RPMI7951 (cell line): ENCODE data around the genes ADO and ATOH7.

GRCh38 chr10:62804568-62805373 is at the start of gene ADO:
Gene ADO, plus strand, starts transcription at chr10:62804720.
- RAMPAGE, long total RNA = no peak

GRCh38 chr10:62924368-62924991 is 108.3 kb upstream of the EGR2 start:
- RAMPAGE, long total RNA = no peak

- RAMPAGE, long total RNA = no peak
Observed at GRCh38 chr10:63135063-63135780, 2.1 kb downstream of the NRBF2 start.

DNA sequence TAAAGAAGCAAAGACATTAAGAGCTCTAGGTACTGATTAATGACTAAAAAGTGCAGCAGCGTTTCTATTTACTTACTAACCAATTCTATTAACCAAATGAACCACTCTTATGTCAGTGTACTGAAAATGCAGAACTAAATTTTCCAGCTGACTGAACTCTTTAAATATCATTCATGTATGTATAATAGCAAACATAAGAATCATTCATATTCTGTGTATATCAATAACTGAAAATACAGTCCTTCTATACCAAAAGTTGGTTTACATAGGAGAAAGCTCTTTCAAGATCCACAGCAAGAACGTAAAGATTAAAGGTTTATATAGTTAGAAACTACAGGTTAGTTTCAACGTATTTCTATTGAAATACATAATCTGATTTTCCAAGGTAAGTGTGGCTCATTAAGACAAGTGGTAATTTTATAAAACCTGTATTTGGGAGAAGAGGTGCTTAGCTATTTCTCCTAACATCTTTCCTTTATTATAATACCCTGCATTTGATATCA is 67.7 kb downstream of the NRBF2 start:
- RAMPAGE, long total RNA = no peak

GRCh38 chr10:63243923-63244615 is 110.9 kb downstream of the NRBF2 start:
- RAMPAGE, long total RNA = no peak

- RAMPAGE, long total RNA = no peak
Observed at GRCh38 chr10:63554742-63555246, 33.6 kb downstream of the REEP3 start.

DNA sequence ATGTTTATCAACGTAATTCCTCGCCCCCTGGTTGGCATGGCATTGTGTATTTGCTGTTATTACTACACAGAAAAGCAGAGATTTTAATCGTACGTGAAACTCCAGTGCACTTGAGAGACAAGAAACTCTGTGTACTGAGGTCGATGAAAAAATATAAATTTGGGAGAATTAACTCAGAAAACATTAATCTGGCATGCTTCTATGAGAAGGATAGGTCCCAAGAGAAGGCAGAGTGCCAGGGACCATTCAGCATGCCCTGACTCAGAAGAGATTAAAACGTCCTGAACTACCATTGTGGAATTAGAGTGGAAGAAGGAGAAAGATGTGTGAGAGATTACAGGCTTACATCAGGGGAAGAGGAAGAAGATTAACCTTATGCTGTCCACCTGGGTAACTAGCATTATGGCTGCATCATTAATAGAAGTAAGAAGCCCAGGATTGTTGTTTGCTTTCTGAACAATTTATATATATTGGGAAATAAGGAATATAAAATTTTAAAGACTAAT is 72.4 kb downstream of the REEP3 start:
- RAMPAGE, long total RNA = no peak

DNA sequence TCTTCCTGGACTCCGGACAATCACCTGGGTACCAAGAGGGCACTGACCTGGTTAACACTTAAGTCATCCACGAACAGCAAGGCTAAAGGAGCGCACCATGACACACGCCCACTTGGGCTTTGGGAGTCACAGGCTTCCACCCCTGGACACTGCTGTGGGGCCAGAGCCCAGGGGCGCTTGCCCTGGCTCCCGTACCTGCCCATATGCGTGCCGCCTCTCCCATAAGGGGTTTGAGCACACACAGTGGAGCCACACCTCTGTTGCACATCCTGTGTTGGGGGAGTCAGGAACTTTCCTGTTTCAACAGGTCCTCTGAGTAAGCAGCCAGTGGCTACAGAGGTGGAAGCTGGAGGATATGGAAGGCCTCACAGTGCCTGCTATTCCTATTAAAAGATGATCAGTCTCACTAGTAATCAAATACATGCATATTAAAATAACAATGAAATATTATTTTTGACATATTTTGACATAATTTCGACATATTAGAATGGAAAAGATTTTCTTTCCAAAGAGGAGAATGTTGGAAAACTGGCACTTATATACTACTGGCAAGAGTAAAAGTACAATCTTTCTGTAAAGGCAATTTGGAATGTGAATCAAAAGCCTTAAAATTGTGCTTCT is 152.1 kb downstream of the REEP3 start:
- RAMPAGE, long total RNA = no peak

- RAMPAGE, long total RNA = no peak
Observed at GRCh38 chr10:63700776-63701117, 179.5 kb downstream of the REEP3 start.

DNA sequence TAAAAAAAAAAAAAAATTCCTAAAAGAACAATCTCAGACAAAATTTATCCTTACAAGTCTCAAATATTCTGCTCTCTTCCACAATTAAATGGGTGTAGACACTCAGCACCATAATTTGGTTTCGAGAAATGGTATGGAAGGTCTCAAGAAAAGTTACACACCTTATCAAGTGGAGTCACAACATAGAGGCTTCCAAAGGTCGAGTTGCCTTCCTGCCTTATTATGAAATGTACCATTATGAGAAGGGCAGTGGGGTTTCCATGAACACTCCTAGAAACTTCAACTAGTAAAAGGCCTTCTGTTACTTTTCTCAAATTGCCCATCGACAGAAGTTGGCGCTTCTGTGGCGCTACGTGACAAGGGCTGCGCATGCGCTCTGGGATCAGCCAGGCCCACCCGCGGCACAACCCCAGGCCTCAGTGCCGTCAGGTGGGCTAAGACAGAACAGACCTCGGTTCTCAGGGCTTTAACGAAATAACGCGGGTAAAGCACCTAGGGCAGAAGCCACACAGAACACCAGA is 67.3 kb upstream of the CTNNA3 start:
- RAMPAGE, long total RNA = no peak

- RAMPAGE, long total RNA = no peak
Observed at GRCh38 chr10:67964370-67965073, 80.1 kb downstream of the SIRT1 start.

DNA sequence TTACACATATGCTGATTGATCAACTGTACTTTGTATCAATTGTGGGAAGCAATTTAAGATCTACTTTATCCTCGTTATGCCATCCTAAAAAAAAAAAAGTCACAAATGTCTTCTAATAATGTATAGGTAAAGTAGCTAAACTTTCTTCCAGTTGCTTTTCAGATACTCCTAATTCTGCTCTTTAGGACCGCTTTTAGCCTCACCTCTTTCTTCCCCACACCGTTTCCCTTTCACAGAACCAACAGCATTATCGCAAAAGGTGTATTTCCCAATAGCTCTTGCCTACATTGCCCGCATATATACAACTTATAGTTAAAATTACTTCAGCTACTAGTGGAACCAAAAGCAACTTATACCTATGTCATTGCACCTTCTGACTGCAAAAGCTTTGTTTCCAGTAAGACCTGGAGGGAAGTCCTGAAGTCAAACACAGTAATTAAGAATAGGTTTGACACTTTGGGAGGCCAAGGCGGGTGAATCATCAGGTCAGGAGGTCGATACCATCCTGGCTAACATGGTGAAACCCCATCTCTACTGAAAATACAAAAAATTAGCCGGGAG is 14.2 kb downstream of the HERC4 start:
- RAMPAGE, long total RNA = no peak

DNA sequence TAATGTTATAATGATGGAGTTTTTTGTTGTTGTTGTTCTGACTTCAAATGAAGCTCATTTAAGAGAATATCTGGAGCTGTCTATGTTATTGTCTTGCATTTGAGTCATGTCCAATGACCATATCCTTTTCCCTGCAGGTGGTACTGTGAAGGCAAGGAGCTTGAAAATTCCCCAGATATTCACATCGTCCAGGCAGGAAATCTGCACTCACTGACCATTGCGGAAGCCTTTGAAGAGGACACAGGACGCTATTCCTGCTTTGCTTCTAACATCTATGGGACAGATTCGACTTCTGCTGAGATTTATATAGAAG is 33.5 kb downstream of the MYPN start:
- RAMPAGE, long total RNA = no peak

DNA sequence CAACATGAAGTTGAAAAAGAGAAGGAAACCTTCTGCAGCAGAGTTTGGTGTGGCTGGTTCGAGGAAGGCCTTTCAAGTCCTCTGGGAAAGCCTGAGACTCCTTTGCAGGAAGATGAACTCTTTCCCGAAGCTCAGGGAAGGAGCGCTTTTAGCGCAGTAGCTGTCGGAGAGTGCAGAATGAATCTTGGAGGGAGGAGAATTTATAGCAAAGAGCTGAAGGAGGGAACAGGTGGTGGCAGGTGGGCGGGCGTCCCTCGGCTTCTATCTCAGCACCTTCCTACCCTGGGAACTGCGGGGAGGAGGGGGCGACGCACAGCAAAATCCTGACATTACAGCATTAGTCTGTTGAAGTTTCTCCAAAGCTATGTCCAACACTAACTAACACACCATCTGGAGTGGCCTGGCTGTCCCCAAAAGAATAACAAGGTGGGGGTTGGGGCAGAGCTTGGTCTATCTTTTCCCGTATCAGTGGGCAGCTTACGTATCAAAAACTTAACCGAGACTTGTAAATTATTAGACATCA is at the start of gene ATOH7:
TSS of gene ATOH7 (minus strand) at position 176 of the 523 bp plus-strand sequence.
- RAMPAGE, long total RNA = no peak

GRCh38 chr10:68306527-68307212 is 25.2 kb upstream of the HNRNPH3 start:
- RAMPAGE, long total RNA = no peak

- RAMPAGE, long total RNA = no peak
Observed at GRCh38 chr10:68393829-68394558, 13.1 kb downstream of the RUFY2 start.

- RAMPAGE, long total RNA = no peak
Observed at GRCh38 chr10:68949970-68950826, 5.8 kb upstream of the DDX21 start.

DNA sequence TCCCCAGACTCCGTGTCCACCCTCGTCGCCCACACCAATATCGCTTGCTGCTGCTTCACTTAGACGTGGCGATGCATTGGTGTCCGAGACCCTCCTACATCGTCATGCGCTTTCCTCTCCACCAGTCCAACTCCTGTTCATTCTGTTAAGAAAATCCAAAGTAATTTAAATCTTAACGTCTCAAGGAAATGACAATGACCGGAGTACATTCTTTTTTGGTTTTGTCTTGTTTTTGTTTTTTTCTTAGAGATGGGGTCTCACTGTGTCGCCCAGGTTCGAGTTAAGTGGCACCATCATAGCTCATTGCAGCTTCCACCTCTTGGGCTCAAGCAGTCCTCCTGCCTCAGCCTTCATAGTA is 846 bp downstream of the KIFBP start:
- RAMPAGE, long total RNA = no peak

- RAMPAGE, long total RNA = no peak
Observed at GRCh38 chr10:69096103-69096540, 8.2 kb downstream of the SRGN start.

DNA sequence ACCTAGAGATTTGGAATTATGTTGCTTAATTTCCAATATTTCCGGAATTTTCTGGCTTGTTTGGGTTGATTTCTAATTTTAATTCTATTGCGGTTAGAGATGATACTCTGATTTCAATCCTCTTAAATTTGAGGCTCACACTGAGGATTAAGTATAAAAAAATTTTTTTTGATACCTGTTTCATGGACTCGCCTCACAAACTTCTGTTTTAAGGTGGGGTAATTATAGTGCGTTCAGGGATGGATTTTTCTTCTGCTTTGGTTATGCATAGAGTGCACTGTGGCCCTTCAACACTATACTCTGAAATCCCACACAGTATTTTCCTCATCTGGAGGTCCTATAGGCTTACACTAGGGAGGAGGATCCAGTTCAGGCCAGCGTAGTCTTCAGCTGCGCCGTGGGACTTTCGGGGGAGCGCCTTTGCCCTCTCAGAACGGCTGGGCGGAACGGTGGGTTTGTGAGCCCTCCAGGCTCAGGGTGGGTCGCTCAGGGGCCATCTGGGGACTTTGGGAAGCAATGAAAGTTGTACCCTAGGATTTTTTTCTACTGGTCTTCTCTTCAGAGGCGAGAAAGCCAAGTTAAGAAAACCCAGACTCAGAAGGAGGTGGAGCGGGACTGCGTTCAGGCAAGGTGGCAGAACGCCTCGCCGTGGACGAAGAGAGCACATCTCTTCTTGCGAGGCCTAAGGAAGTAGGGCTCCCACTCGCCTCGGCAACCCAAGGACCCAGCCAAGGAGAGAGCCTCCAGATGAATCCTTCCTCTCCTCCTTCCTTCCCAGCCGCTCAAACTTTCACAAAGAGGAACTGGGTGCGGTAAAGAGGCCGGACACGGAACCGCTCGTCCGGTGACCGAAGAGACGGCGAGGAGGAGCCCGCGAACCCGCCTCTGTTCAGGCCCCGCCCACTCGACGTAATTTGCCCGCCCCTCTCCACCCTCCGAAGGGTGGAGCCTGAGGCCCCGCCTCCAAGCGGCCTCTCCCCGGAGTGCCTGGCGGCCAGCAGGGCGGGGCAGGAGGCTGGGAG is 569 bp upstream of the VPS26A start:
- RAMPAGE, long total RNA = no peak